ENCODE measurements around a stretch of chr5.

DNA sequence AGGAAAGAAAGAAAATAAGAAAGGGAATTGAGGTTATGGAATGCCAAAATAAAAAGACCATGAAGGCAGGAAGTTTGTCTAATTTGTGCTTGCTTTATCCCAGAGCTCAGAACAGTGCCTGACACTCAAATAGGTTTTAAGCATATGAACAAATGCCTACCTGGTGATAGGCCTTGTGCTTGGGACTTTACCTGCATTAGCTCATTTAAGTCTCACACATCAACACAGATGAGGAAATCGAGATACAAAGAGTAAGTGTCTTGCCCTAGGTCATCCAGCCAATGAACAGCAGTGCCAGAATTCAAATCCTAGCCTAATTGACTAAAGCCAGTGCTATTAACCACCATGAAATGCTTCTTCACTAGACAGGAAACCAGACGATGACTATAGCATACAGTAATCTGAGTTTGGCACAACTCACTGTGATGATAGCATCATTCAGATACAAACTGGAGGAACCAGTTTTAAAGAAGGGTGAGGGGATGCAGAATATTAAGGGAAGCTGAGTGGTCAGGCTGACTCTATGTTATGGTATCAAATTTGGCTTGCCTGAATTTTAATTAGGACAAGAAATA, 147.2 kb upstream of the RASA1 start:
- PRO-cap = no peak
- RAMPAGE, long total RNA, 4 experiments = no peak in any of the 4 experiments

DNA sequence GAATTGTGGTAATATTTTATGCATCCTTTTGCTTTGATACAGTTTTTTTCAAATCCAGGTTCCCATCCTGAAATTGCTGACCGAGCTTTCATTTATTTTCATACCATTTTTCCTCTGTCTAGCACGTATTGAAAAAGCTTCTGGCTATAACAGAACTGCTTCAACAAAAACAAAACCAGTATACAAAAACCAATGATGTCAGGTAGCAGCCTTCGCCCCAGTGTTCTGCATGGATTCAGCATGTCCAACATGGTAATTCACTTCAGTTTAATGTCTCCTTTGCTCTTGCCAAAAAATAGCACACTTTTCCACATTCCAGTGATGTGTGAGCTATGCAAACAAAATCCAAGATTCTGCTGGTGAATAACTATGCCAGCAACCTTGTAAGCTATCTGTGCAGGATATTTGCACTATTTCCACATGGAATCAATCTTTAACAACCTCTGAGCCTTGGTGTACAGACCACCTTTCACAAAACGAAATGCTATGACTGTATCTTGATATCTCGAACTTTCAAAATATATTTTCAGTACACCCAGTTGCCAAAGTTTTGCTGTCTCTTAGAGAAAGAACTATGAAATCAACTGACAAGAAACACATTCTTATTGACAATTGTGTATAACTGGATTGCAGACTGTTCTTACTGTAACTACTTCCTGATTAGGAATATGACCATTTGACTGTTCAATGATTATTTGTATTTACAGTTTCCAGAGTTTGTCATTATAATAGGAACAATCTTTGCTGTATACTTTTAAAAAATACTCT, 21.9 kb downstream of the CCNH start:
- PRO-cap = no peak
- RAMPAGE, long total RNA, 4 experiments = no peak in any of the 4 experiments

DNA sequence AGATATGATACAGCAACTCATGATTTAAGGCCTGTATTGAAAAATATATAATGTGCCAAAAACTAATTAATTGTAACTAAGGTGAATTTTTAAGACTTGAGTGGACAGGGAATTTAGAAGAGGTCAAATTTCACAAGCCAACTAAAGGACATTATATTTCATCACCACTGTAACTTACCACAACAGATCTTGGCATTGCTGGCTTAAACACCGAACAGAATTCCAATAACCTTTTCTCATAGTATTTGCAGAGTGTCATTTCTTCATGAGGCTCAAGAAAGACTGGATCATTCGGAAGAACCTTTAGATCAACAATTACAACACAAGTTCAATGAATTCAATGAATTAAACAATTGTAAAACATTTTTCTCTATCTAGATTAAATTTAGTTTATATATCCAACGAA, 1.7 kb downstream of the CCNH start:
- PRO-cap = no peak
- RAMPAGE, long total RNA, 4 experiments = no peak in any of the 4 experiments

DNA sequence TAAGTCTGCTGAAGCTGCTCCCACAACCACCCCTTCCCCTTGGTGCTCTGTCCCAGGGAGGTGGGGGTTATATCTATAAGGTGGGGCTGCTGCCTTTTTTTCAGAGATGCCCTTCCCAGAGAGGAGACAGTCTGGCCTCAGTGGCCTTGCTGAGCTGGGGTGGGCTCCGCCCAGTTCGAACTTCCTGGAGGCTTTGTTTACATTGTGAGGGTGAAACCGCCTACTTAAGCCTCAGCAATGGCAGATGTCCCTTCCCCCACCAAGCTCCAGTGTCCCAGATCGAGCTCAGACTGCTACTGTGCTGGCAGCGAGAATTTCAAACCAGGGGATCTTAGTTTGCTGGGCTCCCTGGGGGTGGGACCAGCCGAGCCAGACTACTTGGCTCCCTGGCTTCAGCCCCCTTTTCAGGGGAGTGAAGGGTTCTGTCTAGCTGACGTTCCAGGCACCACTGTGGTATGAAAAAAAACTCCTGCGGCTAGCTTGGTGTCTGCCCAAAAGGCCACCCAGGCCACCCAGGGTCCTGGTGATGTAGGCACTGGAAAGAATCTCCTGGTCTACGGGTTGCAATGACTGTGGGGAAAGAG, 95.8 kb downstream of the TMEM161B start:
- PRO-cap = no peak
- RAMPAGE, long total RNA, 4 experiments = no peak in any of the 4 experiments

- PRO-cap = no peak
- RAMPAGE, long total RNA, 4 experiments = no peak in any of the 4 experiments
These were observed 193.8 kb downstream of the MEF2C start for GRCh38 chr5:88689116-88689707.

DNA sequence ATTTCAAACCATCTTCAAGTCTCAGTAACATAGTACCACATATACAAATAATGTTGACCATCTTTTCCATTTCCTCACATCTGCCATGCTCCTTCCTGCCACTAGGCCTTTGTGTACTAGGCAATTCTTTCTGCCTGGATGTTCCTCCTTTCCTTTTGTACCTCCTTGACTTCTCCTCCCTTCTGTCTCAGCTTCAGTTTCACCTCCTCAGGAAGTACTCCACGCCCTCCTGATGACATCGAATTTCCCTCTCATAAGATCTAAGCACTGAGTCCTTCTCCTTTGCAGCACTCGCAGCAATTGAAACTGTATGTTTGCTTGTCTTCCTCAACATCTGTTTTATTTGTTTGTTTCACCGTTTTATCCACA, 53.9 kb downstream of the MEF2C start:
- PRO-cap = no peak
- RAMPAGE, long total RNA, 4 experiments = no peak in any of the 4 experiments

- PRO-cap = no peak
- RAMPAGE, long total RNA, 4 experiments = no peak in any of the 4 experiments
These were observed 158.3 kb upstream of the MEF2C start for GRCh38 chr5:89041283-89041724.

DNA sequence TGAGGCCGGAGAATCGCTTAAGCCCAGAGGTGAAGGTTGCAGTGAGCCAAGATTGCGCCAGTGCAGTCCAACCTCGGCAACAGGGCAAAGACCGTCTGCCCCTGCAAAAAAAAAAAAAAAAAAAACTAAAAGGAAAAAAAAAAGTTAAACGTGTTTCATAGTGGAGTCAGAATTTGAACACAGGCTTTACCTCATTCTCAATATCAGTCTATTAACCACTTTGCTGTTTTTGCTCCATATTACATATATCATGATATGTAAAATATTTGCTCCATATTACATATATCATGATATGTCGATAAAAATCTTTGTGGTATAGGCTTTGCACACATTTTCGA, 584.5 kb upstream of the MEF2C start:
- PRO-cap = no peak
- RAMPAGE, long total RNA, 4 experiments = no peak in any of the 4 experiments

GRCh38 chr5:90475065-90475285, 311 bp downstream of the POLR3G start:
- PRO-cap = no peak
- RAMPAGE, long total RNA, 4 experiments = no peak in any of the 4 experiments

GRCh38 chr5:90528267-90528437, 1.2 kb downstream of the LYSMD3 start:
- PRO-cap = no peak
- RAMPAGE, long total RNA, 4 experiments = no peak in any of the 4 experiments

DNA sequence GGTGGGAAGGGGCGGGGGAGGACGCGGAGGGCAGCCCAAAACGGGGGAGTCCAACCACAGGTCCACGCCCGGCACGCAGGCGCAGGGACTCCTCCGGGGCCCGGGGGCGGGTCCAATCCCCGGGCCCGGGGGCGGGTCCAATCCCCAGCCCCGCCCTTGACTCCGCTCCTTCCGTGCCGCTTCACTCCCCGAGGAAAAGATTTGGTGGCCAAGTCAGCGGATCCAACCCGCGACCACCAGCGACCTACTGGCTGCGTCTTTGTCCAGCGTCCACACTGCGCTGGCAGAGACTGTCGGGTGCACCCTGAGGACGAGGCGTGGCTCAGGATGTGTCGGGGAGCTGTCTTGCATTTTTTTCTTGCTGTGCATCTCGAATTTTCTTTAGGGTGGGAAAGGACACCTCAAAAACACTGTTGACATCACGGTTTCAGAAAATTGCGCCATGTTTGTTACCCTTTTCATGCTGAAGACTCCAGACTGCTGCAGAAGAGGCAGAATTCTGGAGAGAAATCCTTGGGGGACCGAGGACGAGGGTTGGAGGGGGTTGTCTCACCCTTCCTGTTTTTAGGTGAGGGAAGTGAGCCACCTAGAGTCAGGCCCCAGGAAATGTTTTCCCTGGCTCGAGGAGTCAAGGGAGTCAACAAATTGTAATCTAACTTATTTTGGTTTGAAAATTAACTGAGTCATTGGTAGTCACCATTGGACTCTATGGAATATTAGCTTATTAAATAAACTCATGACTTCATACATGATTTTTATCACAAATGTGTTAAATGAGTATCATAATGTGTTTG, 466 bp upstream of the LYSMD3 start:
- PRO-cap = bidirectional peak, plus-strand start at position 204 of the sequence, minus-strand start outside the sequence
- RAMPAGE, long total RNA, 4 experiments = no peak in any of the 4 experiments

DNA sequence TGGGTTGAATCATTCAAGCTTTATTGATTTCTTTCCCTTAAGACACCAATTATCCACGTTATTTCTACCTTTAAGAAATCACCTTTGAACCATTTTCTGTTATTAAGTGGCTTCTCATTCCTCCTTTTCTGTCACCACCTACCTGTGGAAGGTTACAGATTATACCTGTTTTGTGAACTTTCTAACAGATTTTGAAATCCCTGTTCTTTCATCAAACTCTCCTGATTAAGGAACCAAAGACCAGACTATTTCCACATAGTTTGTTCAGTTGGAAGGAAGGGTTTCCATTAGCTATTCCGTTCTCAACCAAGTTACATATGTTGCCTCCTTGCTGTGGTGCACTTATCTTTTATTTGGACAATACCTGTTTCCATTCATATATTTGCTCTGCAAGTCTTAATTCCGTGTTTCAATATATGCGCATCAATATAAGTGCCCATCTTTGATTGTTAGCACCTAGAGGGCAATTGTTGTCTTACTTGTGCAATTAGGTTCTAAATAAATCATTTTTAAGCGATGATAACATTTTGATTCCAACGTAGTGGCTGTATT, 343.6 kb downstream of the ADGRV1 start:
- PRO-cap = no peak
- RAMPAGE, long total RNA, 4 experiments = no peak in any of the 4 experiments

DNA sequence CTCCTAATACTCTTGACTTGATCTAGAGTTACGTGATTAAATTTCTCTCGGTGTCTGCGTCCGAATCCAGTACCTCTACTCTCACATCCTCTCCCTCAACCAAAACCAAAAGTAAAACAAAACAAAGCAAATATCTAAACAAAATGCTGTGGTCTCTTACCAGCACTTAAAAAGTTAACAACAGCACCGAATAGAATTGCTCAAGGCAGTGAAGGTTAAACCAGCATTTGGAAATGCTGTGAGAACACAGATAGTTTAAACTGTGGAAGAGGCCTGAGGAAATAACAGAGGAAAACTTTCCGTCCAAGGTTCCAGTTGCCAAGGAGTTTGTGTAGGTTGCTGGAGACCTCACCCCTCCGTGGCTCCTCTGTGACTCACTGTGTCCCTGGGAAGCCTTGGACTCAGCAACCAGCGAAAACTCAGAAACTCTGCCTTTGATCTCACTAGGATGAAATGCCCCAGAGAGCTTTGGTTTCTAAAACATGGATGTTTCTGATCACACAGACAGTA, 193.2 kb downstream of the ARRDC3 start:
- PRO-cap = no peak
- RAMPAGE, long total RNA, 4 experiments = no peak in any of the 4 experiments

DNA sequence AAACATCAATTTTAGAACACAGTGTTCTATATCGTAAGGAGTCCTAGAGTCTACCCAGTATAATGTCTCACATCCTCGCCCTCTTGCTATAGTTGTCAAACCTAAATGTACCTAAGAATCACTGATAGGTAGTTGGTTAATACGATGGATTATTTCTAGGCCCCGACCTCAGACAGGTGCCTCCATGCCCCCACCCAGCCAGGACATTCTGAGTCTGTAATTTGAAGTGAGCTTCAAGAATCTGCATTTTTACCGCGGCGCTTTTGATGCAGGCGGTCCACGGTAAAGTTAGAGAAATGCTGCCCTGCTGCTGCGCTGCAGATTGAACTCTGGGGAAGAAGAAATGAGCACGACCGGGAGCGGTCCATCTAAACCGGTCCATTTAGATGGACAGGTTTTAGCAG, 103.8 kb downstream of the ARRDC3 start:
- PRO-cap = no peak
- RAMPAGE, long total RNA, 4 experiments = no peak in any of the 4 experiments

- PRO-cap = no peak
- RAMPAGE, long total RNA, 4 experiments = no peak in any of the 4 experiments
These were observed 81.7 kb downstream of the ARRDC3 start for GRCh38 chr5:91301313-91301996.

DNA sequence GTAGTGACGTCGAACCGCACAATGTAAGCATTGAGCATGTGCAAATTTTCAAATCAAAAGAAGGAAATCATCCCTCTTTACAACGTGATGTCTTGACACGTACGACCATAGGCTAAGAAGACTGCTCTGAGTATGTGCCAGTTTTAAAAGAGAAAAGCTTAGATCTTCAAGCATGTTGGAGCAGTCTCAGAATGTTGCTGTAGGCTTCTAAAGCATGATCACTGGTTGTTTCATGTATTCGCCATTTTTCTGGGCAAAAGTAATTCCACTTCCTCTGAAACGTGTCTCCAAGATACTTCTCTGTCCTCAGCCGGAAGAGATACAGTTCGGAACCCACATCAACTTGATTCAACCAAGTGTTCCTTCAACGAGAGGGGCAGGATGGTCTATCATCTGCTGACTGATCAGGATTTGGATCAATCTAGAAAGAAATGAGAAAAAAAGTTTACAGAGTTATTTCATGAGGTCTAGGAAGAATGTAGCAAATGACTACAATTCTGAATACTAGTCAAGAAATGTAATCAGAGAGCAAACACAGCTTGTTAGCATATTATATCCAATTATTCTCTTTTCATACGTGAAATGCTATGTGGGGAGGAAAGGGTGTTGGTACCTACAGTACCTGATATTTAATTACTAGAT, 12.0 kb downstream of the ARRDC3 start:
- PRO-cap = no peak
- RAMPAGE, long total RNA, 4 experiments = no peak in any of the 4 experiments

GRCh38 chr5:91380483-91381047, 2.6 kb downstream of the ARRDC3 start:
- PRO-cap = bidirectional peak, plus-strand start at chr5:91381162, minus-strand start at chr5:91380957
- RAMPAGE, long total RNA, 4 experiments = no peak in any of the 4 experiments

DNA sequence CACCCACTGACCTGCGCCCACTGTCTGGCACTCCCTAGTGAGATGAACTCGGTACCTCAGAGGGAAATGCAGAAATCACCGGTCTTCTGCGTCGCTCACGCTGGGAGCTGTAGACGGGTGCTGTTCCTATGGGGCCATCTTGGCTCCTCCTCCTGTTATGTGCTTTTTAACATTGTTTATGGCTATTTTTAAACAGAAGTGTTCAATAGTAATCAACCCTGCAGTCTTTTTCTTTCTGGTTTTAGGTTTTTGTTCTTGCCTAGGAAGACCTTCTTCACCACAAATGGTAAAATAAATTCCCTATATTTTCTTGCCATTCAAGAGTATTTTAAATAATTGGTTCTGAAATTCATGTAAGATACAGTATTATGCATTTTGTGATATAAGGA, 816.2 kb upstream of the ARRDC3 start:
- PRO-cap = no peak
- RAMPAGE, long total RNA, 4 experiments = no peak in any of the 4 experiments

GRCh38 chr5:93078471-93079107, 504.4 kb upstream of the NR2F1 start:
- PRO-cap = no peak
- RAMPAGE, long total RNA, 4 experiments = no peak in any of the 4 experiments

DNA sequence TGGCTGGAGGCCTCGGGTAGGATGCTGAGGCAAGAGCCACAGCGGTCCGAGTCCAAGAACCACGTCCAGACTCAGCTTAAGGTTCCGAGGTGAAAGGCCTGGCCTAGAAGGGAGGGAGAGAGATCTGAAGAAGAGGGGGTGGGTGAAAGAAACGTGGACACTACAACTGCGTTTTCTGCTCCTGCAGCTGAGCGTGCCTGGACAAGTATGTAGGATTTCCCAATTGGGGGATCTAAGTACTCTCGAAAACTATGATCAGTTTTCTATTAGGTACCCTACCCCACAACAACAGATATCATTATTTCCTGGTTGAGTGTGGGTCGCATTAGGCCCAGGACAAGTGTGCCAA, 4.5 kb upstream of the NR2F1 start:
- PRO-cap = no peak
- RAMPAGE, long total RNA, 4 experiments = no peak in any of the 4 experiments